Metastatic Lung Carcinoma in the Adrenal Gland (tissue), 1 donor: ENCODE measurements around a stretch of chr15.

DNA sequence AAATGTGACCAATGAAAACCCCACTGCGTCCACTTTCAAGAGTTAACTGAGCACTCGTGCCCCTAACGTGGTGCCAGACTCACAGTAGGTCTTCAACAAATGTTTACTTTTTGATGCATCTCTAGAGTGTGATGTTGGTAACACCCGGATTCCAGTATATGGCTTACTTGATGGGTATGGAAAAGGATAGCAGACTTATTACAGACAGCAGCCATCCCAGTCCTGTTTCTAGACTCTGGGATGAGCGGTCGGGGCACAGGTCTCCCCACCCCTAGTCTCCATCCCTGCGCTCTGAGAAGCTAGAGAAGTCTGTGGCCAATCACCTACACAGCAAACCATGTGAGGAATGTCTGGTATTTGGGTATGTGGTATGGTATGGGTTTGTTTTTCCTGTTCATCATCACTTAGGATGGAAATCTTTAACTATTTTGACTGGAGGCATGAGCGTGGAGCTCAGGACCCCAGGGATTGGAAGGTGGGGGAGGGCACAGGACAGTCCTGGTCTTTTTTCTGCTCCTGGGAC lies 191.9 kb upstream of the TPM1 start:
- PRO-cap: no peak

DNA sequence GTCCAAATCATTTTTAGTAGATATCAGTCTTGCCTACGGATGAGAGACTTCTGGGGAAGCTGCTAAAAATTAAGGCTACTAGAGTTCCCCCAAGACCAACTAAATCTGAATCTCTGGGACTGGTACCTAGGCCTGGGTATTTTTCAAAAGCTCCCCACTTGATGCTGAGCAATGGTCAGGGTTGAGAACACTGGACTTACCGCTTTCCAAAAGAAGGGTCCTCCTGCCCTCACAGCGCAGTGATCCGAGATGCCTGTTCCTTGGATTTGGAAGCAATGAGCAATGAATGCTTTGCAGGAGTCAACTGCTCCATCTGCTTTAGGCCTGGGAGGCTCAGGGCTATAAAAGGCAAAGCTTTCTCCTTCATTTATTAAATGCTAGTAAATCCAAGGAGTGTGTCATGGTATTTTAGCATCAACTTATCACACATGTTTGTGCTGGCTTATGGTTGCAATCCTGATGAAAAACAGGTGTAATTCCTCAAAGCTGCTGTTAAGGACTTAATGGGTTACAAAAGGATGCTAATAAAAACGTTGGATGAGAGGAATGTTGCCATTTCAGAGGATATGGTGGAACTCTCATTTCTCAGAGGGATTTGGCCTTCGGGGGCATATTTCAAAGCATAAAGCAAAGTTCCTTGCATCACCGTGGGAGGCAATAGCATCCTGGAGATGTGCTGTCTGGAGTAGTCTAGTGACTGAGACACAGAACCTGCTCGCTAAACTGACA lies 158.6 kb upstream of the TPM1 start:
- PRO-cap: no peak

DNA sequence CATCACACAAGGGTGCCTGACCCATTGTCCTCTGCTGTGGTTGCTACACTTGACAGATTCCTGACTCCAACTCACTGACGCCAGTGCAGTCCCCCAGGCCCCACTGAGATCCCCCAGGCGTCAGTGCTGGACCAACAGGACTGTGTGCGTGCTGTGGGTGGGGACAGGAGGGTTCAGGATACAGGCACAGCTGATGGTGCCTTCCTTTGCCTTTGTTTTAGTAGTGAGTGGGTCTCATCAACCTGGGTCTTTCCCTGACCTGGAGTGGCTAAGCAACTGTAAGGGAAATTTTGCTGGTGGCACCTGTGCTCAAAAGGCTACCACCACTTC lies 135.8 kb upstream of the TPM1 start:
- PRO-cap: no peak

- PRO-cap: bidirectional peak, plus-strand start at chr15:63044893, minus-strand start at chr15:63044769
Observed at GRCh38 chr15:63044506-63045242, 2.1 kb downstream of the TPM1 start.

- PRO-cap: no peak
Observed at GRCh38 chr15:63049669-63050505, 7.3 kb downstream of the TPM1 start.

DNA sequence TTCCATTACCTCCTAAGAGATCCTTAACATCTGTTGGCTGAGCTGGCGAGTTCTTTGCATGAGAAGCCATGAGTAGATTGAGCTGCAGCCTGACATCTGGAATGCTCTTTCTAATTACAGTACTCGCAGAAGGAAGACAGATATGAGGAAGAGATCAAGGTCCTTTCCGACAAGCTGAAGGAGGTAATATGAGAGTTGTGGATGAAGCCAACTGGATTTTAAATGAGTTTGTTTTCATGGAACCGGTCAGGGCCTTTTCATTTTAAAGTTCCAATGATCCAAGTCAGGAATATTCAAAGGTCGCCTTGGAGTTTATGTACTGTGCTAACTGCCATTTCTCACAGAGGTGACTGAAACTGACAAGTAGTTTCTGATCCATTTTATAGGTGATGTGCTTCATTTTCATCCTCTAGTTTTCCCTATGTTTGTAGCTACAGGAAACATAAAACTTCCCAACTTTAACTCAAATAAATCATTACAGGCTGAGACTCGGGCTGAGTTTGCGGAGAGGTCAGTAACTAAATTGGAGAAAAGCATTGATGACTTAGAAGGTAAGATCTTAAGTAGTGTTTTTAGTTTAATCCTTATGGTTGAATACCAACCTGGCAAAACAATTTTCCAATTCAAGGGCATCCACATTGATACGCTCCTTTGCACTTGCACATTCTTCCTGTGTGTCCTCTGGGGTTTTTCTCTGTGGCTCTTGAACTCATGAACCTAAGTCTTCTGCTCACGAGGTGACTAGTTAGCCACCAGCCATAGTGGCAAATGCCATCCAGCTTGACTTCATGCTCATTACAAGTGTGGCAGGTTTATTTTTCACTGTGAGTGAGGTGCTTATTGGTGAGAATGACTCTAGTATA lies 19.8 kb downstream of the TPM1 start:
- PRO-cap: no peak

DNA sequence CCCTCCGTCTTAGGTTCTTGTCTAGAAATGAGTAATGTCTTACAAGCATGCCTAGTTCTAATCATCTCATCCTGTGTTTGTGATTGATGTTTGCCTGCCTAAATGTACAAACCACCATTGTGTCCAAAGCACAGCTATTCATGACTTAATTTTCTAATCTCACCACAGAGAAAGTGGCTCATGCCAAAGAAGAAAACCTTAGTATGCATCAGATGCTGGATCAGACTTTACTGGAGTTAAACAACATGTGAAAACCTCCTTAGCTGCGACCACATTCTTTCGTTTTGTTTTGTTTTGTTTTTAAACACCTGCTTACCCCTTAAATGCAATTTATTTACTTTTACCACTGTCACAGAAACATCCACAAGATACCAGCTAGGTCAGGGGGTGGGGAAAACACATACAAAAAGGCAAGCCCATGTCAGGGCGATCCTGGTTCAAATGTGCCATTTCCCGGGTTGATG lies 28.4 kb downstream of the TPM1 start:
- PRO-cap: no peak

DNA sequence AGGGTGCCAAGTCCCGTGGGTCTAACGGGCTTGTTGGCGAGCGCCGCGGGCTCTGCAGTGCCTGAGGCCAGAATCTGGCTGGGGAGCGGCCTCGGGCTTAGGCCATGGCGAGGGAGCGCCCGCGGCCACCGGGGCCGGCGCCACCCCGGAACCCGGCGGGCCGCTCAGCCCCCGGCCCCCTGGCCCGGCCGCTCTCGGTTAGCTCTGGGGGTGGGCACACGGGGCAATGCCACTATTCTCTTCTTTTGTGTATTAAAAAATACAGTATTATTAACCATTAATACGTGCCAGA lies 297 bp upstream of the RPS27L start:
- PRO-cap: no peak

DNA sequence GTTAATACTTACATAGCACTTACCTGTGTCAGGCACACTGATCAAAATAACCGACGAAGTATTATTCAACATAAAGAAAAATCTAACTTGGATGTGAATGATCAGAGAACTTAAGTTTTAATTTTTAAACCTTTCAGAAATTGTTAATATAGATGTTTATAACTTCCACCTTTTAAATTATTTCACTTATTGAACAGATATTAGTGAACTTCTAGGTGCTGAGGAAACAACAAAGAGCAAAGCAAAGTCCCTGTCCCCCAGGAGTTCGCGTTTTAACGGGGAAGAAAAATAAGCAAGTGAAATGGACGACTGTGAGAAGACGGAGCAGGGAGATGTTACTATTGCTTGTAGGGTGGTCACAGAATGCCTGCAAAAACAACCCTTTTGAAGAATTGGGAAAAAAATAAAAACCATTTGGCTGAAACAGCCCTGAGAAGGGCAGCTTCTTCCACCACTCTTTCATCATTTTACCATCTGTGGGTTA lies 934 bp upstream of the APH1B start:
- PRO-cap: no peak

GRCh38 chr15:63403496-63403977 lies 21.9 kb upstream of the CA12 start:
- PRO-cap: no peak

DNA sequence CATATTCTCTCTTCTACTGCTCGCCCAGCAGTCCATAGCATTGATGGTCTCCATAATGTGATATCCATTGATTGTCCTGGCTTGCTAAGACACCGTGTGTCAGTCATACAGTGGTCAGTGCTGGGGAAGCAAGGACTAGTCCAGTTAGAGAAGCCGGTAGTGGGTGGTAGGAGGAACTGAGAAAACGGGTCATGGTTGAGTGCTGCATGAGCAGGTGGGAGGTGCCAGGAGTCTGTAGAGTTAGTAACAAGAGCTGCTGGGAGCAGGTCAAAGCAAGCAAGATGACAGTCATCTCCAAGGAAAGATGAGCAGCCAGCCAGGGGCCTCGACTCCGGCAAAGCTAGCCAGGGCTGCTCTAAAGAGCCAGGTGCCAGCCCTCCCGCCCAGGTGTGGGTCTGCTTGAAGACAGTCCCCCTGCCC lies 29.6 kb upstream of the USP3 start:
- PRO-cap: no peak

GRCh38 chr15:63486403-63486873 lies 18.0 kb upstream of the USP3 start:
- PRO-cap: no peak

DNA sequence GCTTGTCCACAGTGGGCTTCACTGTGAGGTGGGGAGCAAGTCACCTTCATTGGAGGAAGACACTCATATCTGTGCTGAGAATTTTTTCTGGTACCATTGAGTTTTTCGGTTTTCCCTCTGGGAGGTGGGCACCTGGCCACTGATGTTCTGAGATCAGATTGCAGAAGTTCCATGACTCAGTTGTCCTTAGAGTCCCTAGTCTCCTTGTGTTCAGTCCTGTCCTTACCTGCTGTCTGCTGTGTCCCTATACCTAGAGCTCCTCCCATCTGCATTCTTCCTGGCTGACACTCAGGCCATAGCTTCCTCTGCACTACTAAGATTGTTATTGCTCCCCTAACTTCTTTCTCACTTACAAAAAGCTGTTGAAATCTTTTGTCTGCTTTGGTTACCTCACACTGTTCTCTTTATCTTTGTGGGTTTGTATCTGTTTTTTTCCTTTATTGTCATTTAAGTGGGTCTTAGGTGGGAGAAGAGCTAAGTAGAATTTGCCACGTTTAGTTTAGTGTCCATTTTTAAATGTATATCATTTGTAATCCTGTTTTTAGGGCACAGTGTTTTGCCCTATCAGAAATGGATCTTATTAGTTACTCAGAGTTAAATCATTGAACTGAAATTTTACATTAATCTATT lies 13.3 kb downstream of the USP3 start:
- PRO-cap: no peak

- PRO-cap: no peak
Observed at GRCh38 chr15:63677676-63678830, 80.9 kb downstream of the FBXL22 start.

- PRO-cap: no peak
Observed at GRCh38 chr15:63858837-63859455, 25.2 kb upstream of the HERC1 start.

DNA sequence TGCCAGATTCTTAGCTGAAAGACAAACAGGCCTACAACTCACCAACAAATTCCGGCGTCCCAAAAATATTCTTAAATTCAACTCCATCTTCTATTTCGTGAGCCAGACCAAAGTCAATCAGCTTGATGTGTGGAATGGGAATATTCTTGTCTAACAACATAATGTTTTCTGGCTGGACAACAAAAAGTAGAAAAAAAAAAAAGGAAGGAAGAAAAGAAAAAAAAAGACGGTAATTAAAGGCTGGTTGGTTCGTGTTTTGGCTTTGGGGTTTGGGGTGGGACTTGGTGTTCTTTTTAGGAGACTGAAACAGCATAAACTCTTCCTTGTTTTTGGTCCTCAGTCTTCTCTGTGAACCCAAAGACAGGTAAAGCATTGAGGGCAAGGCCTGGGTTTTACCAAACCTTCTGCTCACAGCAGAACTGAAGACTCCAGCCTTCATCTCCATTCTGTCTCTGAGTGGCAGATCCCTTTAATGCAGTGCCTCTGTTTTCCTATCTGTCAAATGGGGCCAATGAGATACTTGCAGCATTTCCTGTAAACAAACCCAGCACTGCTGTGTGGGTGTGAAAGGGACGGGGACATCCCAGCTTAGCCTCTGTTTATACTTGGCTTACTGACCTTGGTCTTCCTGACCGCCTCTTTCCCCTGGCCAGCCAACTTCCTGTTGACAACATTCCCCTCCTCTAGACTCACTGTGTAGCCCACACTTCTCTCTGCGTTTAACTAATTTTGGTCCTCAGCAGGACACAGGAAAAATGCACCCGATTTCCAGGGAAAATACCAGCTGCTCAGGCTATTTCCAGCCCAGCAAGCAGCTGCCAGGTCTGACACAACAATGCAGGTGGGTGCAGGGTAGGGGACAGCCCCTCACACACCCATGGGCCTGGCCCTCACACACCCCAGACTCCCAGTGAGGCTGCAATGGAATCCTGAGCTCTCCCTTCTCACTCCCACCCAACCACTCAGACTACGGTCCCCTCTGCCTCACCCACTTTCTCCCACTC lies 105.7 kb upstream of the HERC1 start:
- PRO-cap: no peak

DNA sequence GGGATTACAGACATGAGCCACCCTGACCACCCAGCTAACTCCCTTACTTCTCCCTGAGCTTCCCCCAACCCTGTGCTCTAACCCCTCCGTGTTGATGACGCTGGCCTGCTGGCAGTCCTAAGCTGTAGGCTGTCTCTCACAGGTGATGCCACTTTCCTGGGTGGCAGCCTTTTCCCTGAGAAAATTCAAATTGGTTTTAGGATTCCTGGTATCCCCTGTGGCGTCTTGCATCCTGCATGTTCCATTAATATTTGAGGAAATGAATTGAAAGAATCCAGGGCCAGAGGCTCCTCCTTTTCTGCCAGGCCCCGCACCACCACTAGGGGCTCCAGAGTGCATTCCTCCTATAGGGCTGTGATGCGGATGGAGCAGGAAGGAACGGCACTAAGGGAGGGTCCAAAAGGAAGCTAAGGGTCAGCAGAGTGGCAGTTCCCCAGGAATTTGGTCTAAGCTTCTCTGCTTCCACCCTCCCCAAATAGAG lies 101.1 kb downstream of the DAPK2 start:
- PRO-cap: no peak

DNA sequence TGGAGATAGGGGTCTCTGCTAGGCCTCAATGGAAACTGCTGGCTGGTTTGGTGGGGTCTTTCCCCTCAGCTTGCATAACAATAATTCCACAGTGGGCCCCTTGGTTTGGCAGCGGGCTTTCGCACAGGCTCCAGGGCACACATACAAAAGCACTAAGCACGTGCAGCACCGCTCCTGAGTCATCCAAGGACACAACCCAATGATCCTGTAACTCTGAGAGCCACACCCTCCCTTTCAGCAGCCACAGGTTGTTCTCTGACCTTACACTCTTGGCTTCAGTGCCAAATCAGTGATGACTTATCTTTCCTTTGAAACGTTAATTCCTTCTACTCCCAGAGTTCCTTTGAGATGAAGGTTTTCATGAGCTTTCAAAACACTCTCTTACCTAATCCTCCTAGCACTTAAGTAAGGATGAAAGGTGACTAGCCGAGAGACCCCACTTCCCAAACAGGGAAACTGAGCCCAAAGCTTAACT lies 41.6 kb downstream of the DAPK2 start:
- PRO-cap: no peak

GRCh38 chr15:64070979-64071961 lies 22.4 kb downstream of the CIAO2A start:
- PRO-cap: no peak

DNA sequence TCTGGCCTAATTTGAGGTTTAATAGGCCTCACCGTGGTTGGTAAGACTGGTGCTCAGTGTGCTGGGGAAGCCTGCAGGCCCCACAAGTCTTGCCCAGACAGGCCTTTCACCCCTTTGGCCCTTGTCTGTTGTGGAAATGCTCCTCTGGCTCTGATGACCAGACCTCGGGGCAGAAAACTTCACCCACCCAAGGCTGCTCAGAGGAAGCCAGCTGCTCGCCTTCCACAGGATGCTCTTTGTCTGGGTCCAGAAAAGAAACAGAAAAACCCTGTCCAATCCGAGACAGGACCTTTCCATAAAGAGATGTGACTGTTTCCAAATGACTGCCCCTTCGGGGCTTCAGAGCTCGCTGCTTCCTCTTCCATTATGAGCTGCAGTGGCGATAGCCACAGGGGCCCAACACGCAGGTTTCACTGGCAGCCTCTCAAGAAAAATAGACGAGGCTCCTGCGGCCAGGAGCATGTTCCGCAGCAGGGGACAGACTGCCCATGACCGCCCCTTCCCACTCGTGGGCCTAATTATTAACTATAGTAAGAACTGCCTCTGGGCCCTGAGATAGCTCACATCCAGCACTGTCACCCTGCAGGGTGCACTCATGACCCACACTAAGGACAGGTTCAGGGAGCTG lies 6.8 kb upstream of the SNX22 start:
- PRO-cap: no peak